ENCODE measurements around the genes C1orf21, NIBAN1, SWT1 and PDC.

GRCh38 chr1:183636232-183636664 is 665 bp upstream of the ARPC5 start:
- RRBS, result under 1% methylated on average over 3 of the region's 21 CpGs

GRCh38 chr1:183894895-183895491 is 90.1 kb downstream of the RGL1 start:
- RRBS, result no CpG with 5 or more reads among the region's 3 CpGs

DNA sequence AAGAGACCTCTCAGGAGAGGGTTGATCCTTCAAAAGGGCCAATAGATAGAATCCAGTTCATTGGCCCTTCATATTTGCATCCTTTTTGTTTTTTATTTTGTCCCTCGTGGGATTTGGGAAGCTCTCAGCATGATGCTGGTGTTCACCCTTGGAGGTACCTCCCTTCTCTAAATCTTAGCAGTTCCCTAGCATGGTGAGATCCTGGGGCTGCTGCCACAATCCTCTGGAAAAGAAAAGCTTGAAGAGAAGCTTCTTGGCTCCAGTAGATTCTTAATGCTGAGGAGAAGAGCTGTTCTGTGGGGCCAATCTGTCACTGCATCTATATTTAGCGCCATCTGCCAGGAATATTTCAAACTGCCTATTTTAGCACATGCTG is 91.7 kb downstream of the TSEN15 start:
- RRBS, result no CpG with 5 or more reads among the region's 2 CpGs

GRCh38 chr1:184386611-184387424 is at the start of gene C1orf21:
C1orf21 (plus strand) TSS chr1:184387029.
- RRBS, result 1% methylated on average over 26 of the region's 83 CpGs

DNA sequence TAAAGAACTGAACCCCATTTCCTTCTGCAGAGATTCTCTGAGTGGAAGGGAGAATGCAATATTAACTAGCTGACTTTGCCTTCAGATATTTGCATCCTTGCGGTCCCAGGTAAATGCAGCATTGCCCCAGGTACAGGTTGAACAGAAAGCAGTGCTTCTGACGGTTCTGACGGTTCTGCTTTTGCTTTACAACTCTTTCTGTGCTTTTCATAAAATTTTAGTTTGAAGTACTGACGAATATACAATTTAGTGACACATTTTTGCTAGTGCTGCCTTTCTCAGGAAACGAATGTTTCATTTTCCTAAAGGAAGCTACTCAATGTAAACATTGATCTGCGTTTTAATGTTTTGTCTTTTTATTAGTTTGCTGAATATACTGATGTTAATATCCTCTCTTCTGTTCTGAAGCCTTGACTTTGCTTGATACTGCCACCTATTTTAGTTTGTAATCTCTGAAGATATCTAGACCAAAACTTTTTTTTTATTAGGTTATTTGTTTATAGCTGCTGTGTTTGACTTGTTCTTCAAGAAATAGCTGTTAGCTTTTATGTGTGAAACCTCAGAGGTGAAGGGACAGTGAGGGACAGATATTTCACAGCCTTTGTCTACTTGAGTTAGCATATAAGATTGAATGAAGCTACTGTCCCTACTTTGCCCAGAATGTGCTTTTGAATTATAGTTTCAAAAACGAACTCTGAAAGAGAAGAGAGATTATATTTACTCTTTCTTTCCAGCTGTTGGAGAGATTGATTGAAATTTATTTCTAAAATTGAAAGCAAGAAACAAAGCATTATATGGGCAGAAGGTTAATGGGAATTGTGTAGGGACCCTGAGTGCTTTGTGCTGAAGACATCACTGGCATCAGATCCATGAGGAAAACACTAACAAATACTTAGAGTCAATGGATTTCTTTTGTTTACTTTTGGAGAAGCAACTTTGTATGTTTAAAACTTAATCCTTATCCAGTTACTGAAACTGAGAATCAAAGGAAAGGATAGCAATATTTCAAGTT is 66.7 kb downstream of the C1orf21 start:
- RRBS, result no CpG with 5 or more reads among the region's 7 CpGs

GRCh38 chr1:184529318-184529767 is 142.5 kb downstream of the C1orf21 start:
- RRBS, result no CpG with 5 or more reads among the region's 2 CpGs

GRCh38 chr1:184574495-184575205 is 180.0 kb downstream of the EDEM3 start:
- RRBS, result no CpG with 5 or more reads among the region's 11 CpGs

- RRBS, result no CpG with 5 or more reads among the region's 3 CpGs
Measured at GRCh38 chr1:184626281-184626502, 128.5 kb downstream of the EDEM3 start.

GRCh38 chr1:184753636-184754484 is 798 bp downstream of the EDEM3 start:
- RRBS, result under 1% methylated on average over 18 of the region's 42 CpGs

GRCh38 chr1:184959699-184959943 is 14.7 kb downstream of the NIBAN1 start:
- RRBS, result no CpG with 5 or more reads among the region's 1 CpG

GRCh38 chr1:184971530-184972231 is 2.6 kb downstream of the NIBAN1 start:
- RRBS, result no CpG with 5 or more reads among the region's 8 CpGs

DNA sequence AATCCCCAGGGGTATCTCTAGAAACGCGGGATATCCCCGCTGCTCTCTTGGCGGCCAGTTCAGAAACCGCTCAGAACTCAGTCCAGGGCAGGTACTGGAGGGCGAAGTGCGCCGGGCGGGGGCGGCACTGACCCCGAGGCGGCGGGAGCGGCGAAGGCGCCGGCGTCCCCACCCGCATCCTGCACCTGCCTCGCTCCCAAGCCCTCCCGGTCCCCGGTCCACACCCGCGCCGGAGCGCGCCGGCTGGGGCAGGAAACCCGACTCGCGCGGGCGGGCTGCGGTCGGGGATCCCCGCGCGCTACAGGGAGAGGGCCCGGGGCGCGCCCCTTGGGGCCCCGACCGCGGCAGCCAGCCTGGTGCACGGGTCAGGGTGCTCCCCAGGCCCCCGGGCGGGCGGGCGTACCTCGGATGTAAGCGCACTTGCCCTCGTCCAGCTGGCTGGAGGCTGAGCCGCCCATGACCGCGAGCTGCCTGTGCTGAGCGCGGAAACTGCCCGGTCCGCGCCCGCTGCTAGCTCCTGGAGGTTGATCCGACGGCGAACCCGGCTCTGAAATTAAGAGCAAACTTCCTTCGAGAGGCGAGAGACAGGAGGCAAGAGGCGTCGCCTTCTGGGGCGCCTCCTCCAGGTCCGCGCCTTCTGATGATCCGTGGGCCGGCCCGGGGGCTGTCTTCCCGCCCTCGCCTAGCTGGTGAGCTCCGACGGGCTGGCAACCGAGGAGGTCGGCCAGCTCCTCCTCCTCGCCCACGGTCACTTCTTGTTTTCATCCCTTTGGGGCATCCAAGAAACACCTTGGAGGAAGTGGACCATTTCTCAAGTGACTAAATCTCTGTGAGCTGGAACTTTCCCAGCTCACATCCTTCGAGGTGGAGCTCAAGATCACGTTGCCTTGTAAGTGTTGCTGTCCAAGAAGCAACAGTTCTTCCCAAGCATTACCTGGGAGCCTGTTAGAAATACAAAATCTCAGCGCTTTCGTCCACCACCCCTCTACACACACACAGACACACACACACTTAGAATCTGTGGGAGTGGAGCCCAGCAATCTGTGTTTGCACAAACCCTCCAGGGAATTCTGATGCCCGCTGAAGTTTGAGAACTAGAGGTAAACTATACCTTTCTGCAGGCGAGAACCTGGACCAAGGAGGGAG is at the start of gene NIBAN1:
NIBAN1 (minus strand) TSS at position 610 of the 1,146 bp plus-strand sequence.
- RRBS, result 1% methylated on average over 53 of the region's 89 CpGs

DNA sequence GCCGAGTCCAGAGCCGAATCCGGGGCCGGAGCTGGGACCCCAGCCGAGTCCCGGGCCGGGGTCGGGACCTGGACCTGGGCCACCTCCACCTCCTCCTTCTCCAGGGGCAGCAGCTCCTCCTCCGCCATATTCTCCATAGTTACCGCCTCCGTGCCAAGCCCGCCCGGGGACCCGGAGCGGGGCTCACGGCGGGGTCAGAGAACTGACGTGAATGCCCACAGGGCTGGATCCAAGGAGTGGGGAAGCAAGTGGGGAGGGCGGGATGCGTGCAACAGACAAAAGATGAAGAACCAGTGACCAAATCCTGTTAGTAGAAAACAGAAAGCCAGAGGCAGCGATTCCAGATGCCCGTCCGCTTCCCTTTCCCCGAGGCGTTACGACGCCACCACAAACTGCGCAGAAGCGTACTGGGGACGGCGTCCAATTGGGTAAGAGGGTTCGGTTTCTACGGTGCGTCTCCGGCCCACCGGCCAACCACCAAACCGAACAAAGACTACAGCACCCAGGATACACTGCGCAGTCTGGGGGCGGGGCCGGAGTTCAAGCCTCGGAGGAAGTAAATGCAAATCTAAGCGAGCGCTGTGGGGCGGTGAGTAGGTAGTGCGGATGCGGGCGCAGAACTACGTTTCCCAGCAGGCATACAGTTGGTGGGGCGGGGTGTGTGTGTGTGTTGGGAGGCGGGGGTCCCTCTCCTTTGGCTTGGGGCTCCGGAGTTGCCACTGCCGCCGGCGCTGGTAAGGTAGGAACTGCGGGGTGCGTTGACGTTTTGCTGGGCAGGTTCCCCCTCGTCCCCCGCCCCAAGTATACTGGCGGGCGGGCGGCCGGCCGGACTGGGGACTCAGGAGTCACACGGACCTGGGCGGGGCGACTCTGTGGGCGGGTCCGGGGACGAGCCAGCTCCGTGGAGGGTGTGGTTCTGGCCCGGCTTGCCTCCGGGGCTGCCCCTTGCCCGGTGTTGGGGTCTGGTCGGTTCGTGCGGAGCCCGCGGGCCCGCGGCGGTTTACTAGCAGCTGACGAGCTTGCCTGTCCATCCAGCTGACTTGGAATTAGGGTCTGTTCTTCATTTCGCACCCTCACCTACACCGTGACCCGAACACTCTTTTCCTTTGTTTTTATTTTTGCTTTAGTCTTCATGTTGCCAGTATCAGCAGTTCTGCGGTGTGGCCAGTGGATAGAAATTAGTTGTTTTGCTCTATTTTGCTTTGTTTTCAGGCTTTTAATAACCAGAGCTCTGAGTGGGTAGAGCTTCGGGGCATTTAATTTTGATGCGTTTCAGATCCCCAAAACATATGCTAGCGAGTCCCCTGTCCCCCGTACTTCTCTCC is at the start of gene SWT1:
SWT1 (plus strand) TSS at position 592 of the 1,325 bp plus-strand sequence.
- RRBS, result 2% methylated on average over 20 of the region's 91 CpGs

- RRBS, result no CpG with 5 or more reads among the region's 5 CpGs
Measured at GRCh38 chr1:185306767-185307695, 10.0 kb downstream of the IVNS1ABP start.

DNA sequence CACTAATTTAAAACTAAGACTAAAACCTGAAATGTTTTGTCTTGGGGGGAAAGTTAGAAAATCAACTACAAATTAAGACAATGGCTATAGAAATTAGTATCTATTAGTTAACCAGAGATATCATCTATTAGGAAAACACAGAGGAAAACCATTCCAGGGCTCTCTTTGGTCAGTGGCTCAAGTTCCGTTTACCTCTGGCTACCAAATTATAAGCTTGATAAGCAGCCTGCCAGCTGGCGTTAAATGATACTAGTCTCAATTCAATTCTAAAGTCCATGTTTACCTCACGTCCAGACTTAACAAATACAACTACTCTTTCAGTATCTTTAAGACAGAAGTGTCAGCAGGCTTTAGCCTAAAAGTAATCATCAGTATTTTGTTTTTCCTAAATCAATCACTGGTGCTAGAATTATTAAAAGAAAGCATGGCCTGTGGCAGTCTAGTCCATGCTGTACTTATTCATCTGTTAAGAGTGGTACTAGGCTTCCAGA is 1.7 kb downstream of the IVNS1ABP start:
- RRBS, result no CpG with 5 or more reads among the region's 3 CpGs

DNA sequence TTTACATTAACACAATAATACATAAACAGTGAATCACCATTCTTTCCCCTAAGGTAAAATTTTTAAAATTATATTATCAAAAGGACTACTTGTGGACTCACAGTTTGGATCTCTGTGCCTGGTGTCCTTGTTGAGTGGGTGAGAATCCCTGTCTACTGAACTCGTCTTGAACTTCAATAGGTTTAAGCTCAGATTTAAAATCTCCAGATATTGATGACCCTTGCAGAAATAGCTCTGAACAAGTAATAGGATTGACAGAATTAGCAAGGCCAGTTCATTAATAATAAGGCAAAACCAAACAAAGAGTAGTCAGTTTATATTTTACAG is at the start of gene PDC:
PDC (minus strand) TSS at position 157 of the 327 bp plus-strand sequence.
- RRBS, result no CpG with 5 or more reads among the region's 1 CpG

DNA sequence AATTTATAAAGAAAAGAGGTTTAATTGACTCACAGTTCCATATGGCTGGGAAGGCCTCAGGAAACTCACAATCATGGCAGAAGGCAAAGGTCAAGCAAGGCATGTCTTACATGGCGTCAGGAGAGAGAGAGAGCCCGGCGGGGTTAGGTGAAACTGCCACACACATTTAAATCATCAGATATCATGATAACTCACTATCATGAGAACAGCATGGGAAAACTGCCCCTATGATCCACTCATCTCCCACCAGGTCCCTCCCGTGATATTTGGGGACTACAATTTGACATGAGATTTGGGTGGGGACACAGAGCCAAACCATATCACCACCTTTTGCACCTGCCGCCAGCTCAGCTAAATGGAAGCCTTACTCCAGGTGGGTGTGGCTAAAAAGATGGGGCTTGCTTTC is 1549.2 kb downstream of the PLA2G4A start:
- RRBS, result no CpG with 5 or more reads among the region's 5 CpGs

DNA sequence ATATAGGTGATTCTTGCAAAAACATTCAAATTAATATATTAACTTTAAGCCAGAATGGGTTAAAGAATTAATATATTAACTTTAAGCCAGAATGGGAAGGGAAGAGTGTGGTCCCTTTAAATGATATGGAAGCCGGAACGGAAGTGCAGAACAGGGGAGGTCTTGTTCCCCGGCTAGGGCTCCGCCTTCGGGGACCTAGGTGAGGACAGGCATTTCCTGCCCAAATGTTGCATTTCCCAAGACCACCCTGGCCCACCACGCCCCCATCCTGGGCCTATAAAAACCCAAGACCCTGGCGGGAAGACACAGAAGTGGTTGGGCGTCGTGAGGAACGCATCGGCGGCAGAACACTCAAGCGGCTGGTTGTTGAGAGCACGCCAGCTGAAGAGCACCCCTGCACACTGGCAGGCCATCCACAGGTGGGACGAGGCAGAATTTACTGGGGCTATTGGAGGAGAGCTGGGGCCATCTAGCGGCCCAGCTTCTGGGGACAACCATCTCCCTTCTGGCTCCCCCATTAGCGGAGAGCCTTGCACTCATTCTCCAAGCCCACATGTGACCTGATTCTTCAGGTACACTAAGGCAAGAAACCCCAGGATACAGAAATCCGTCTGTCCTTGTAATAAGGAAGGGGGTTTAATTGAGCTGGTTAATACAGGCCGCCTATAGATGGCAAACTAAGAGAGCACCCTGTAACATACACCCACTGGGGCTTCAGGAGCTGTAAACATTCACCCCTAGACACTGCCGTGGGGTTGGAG is 1328.0 kb downstream of the BRINP3 start:
- RRBS, result 52% methylated on average over 2 of the region's 20 CpGs

DNA sequence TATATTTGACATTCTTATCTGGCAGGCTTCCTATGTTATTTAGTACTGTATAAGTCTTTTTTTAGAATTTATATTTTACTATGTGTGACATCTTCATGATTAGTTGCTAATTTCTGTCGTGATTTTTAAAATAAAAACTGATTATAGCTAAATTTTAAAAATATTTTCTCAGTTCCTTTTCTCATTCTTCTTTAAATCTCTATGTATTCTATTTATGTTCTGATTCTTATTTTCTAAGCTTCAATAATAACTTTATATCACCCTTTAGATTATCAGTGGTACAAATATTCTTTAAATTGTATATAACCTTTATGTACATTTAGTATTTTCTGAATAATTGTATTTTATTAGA is 844.6 kb downstream of the BRINP3 start:
- RRBS, result no CpG with 5 or more reads among the region's 1 CpG

- RRBS, result no CpG with 5 or more reads among the region's 6 CpGs
Measured at GRCh38 chr1:192066374-192066791, 91.9 kb upstream of the RGS18 start.